Measurements from ENCODE around the gene HECTD4.

DNA sequence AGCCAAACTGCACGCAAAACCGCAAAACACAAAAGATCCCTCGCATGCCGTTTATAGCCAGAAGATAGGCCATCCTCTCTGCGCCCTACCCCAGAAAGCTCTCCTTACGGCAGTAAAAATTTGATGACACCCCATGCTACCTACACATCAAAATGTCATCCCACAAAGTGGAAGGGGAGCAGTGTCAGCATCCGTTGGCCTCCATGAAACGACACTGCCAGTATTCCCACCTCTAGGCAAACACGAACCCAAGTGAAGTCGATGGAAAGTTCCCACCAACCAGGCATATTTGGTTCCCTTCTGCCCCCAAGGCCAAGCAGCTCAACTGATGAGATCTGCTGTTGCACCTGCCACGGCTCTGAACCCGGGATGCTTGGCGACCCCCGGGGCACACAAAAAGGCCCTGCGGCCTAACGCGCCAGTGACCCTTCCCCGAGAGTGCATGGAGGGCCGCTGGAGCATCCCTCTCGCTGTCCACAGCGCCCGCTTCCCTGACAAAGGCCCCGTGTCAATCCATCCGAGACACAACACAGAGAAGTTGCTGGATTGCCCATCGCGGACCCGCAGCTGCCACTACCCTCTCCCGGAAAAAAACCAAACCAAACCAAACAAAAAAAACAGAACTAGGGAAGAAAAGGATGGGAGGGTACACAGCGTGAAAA lies 1.2 kb downstream of the HECTD4 start:
- PRO-cap, result unidirectional peak, plus-strand start at position 524 of the sequence

GRCh38 chr12:112381545-112382823 lies at the start of gene HECTD4:
TSS of gene HECTD4 (minus strand) at chr12:112382431.
- PRO-cap, result bidirectional peak, plus-strand start at chr12:112382497, minus-strand start at chr12:112382412

GRCh38 chr12:112599887-112600278 lies 181.1 kb downstream of the PTPN11 start:
- PRO-cap, result no peak

DNA sequence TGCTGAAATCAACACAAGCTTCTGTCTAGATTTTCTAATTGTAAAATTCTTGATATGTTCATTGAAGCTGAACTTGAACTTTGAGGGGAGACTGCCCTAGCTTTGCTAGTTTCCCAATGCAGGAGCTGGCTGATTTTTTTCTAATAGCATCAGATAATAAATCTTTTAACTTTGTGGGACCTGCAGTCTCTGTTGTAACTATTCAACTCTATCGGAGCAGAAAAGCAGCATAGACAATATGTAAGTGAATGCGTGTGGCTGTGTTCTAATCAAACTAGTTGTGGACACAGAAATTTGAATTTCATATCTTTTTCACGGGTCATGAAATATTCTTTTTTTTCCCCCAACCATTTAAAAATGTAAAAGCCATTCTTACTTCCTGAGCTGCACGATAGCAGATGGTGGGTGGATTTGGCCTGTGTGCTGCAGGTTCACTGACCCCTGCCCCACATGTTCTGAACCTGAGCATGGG lies 5.6 kb downstream of the DTX1 start:
- PRO-cap, result no peak

DNA sequence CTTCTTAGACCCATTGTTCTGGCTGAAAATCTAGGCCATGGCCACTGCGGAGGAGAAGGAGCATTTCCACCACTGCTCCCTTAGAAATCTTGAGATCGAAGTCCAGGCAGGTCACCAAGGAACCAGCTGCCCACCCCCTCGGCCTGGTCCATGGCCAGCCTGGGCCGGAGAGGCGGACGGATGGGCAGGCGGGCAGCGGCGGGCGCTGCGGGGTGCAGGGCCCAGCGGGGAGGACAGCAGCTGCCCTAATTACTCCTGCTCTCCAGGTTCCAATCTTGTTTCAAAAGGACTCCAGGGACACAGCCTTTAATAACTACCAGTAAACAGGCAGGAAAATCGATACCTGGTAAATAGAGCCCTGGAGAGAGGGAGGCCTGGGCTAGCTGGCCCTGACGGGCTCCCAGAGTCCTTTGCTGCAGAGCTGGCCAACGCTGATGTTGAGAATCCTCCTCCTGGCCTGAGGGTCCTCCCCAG lies 15.1 kb downstream of the DTX1 start:
- PRO-cap, result no peak

DNA sequence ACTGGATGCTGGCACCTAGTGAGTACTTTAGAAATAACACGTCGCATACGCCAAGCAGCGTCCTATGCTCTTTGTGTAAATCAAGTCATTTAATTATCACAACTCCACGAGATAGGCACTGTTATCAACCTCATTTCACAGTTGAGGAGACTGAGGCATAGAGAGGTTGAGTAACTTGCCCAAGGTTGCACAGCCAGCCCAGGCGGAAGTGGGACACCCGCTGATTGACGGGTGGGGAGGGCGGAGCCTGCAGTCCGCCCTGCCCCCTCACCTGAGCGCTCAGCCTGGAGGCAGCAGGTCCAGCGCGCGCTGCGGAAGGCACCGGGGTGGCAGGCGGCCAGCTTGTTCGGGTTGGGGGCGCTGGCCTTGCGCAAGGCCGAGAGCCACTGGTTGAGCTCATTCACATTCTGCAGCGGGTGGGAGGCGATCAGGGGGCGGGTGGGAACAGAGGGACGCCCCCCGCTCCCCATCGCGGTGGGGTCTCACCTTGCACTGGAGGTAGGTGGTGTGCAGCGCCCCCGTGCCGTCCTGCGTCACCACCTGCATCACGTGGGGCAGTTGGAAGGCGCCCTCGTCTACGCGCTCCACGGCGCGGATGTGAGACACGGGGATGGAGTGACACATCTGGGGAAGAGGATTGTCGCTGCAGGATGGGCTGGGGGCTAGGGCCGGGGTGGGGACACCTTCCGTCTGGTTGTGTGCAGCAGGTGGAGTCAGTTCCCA lies 31.7 kb downstream of the RASAL1 start:
- PRO-cap, result unidirectional peak, minus-strand start at position 554 of the sequence

DNA sequence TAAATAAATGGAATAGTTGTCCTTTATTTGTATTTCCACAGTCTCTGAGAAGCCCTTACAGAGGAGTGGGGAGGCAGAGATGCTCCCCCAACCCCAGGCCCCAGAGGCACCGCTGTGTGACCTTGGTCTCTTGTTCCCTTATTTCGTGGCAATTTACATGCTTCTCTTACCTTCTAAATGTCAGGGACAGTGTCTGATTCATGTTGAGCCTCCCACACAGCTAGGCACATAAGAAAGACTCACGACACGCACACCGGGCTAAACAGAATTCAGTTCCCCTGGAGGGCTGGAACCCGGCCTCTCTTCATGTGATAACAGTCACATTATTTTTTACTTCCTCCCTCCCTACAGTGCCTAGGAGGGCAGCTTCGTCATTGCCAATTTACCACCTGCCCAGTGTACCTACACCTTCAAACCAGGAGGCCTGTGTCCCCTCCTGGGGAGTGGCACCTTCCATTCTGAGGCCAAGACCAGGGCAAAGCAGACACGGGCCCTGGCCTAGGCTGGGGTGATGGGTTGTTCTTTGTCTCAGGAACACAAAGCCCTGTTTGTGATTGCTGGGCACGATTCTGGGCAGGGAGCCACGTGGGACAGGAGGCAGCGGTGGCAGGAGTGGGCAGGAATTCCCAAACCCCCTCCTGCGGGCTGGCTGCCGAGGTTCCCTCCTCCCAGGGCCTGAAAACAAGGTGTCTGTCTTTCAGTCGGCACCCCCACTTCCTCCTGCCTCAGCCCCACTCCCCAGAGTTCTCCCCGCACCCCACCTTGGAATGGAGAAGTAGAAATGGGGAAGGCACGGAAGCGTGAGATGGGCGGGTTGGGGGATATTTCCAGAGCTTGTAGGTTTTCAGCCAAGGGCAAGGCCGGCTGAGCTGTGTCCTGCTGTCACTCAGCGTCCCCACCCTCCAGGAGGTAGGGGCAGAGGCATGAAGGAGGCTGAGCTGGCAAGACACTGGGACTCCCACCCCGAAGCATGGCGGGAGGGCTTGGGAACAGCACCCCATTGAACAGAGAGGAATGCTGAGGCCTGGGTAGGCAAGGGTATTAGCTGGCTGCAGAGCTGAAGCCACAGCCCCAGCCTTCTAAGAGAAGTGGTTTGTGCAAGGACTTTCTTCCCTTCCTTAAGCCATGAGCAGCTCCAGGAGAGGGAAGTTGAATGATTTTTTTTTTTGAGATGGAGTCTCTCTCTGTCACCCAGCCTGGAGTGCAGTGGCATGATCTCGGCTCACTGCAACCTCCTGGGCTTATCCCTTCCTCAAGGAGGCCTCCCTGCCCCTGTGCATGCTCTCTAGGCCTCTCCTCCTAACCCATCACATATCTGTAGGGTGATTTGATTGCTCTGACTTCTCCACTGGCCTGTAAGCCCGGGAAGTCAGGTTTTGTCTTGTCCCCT lies 7.0 kb upstream of the RASAL1 start:
- PRO-cap, result no peak

DNA sequence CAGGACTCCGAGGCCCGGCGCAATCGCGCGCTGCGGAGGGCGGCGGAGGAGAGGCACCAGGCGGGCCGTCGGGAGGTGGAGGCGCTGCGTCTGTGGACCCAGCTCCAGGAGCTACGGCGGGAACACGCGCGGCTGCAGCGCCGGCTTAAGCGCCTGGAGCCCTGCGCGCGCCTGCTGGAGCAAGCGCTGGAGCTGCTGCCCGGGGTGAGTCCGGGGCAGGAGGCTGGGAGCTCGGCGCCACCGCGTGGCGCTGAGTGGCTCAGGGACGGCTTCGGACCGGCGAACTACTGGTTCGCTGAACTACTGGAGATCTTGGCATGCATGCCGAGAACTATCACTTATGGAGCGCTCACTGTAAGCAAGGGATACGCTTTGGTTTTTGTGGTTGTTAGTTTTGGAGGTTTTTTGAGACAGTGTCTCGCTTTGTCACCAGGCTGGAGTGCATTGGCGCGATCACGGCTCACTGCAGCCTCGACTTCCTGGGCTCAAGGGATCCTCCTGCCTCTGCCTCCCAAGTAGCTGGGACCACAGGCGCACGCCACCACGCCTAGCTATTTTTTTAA lies 3.8 kb downstream of the CFAP73 start:
- PRO-cap, result no peak

- PRO-cap, result no peak
Measured at GRCh38 chr12:113231388-113232117, 10.3 kb downstream of the TPCN1 start.

DNA sequence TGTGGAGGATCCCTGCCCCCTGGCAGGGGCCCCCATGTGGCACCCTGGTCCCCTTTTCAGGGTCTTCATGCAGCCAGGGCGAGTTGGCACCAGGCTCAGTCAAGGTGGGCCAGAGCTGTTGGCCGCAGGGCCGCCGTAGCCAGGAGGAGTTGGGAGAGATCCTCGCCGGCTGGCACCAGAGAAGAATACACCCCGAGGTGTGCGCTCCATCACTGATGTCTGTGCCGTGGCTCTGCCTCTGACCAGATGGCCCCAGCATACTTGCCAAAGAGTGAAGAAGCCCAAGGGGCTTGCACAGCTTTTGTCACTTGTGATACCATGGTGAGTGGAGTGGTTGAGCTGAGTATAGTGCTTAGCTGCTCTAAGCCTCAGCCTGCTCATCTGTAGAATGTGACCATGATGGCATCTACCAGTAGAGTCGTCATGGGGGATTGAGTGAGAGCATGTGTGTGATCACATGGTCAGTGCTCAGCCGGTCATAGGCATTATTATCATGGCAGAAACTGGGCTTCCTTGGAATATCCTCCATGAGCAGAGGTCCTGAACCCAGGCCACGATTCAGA lies 11.1 kb downstream of the TPCN1 start:
- PRO-cap, result no peak

DNA sequence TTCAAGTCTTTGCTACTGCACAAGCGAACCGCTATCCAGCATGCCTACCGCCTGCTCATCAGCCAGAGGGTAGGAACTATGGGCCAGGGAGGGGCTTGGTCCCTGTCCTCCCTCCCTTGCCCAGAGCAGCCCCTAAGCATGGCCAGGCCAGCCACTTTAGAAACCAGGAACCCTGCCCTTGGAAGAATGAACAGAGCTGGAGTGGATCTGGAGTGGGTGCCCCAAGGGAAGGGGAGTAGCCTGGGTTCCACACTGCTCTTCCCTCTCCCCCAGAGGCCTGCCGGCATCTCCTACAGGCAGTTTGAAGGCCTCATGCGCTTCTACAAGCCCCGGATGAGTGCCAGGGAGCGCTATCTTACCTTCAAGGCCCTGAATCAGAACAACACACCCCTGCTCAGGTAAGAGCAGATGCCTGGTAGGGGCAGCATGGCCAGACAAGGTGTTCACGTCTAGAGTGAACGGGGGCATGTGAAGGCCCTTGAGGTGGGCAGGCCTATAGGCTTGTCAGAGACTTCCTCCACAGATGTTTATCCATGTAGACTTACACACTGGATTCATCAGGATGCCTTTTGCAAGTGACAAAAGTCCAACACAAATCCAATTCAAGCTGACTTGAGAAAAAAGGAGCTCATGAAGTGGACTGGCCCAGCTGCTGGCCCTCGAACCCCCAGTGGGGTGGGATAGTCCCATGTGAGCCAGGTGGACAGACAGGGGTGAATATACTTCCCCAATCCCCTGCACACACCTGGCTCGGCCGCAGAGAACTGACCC lies 55.9 kb downstream of the TPCN1 start:
- PRO-cap, result no peak

DNA sequence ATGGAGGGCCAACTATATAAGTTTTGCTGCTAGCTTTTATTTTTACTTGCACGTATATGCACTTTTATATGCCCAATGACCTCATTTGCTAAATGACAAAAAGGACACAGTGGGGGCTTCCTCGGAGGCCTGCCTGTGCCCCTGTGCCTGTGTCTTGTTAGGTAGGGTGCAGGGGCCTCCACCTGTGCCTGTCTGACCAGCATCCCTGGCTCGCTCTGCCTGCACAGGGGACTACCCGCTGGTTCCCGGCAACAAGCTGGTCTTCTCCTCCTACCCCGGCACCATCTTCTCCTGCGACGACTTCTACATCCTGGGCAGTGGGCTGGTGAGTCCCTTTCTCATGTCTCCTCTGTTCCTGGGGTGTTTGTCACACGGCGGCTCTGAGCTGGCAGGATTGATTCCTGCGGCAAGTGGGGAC lies 22.1 kb downstream of the PLBD2 start:
- PRO-cap, result no peak

DNA sequence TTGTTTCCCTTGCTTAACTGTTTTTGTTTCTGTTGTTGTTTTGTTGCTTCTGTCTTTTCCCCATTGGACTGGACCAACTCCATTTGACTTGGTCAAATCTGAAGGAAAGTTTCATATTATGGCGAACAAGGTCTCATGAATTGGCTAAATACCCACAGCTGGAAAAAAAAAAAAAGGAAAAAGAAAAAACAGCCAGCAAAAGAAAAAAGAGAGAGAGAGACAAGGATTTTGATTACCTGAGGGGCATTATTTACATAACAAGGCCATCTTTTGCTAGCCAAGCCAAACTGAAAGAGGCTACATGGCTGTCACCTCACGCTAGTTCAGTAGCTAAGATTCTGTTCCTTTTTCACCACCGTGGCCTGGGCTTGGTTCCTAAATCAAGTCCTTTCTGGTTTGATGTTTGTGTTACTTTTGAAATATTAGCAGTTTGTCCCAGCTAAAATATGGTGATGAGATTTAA lies 1.9 kb upstream of the SDS start:
- PRO-cap, result no peak

GRCh38 chr12:113472242-113472674 lies 587 bp upstream of the LHX5 start:
- PRO-cap, result no peak

DNA sequence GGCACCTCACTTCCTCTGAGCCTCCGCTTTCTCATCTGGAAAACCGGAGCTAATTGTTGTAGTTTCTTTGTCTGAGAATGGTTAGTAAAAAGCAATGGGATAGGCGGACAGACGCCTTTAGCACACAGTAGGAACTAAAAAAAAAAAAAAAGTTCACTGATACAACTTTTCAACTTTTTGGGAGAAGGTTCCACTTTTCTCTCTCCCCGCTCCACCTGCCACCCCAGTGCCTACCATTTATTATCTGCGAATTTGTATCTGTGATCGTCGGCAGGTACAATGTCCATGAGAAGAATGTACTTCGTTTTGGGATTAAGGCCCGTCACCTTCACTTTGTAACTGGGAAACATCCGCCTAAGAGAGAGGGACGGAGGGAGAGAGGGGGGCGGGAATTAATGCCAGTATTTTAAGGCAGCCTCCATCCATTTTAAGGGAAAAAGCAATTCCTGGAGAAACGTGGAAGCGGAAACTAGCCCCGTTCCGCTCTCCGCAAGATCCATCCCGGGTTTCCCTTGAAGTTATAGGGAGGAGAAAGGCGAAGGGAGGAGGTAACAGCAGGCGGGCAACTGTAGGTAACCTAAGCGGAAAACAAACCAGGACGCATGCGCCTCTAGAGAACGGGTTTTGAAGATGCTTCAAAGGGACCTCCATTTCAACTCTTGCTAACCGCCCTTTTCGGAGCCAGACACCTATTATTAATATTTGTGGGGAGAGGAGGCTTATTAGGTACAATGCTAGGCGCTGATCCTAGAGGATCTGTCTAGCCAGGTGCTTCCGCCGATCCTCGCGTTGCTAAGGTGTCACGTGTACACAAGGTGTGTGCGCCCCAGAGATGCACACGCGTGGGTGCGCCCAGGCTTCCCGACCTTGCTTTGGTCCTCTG lies 6.4 kb downstream of the TBX5 start:
- PRO-cap, result no peak

- PRO-cap, result no peak
Measured at GRCh38 chr12:114446996-114447479, 41.1 kb upstream of the TBX5 start.

- PRO-cap, result no peak
Measured at GRCh38 chr12:114480254-114480713, 74.3 kb upstream of the TBX5 start.

- PRO-cap, result no peak
Measured at GRCh38 chr12:114580327-114580711, 103.7 kb downstream of the TBX3 start.

GRCh38 chr12:114672829-114673850 lies 10.8 kb downstream of the TBX3 start:
- PRO-cap, result no peak

GRCh38 chr12:114676034-114676565 lies 7.9 kb downstream of the TBX3 start:
- PRO-cap, result no peak